Metanephros (tissue), 2 donors: ENCODE data around the genes ATE1, BTBD16 and ARMS2.

GRCh38 chr10:120996505-120997181 is 145.5 kb downstream of the WDR11 start:
- RAMPAGE, long total RNA: no peak

- RAMPAGE, long total RNA: no peak
Observed at GRCh38 chr10:121418759-121419071, 179.5 kb downstream of the FGFR2 start.

GRCh38 chr10:121549403-121549627 is 48.9 kb downstream of the FGFR2 start:
- RAMPAGE, long total RNA: no peak

DNA sequence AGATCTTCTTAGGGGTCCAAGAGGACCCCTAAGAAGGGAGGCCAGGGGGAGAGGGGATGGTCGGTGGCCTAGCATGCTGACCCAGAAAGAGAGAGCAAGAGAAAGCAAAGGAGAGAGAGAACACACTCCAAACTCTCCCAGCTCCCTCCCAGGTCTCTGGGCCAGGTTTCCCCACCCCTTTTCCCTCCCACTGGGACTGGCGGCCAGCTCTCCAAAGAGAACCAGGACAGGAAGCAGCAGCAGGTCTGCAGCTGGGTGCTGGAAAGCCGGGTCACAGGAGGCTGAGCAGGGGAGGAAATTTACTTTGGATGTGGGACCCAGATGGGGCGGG is 70.4 kb upstream of the FGFR2 start:
- RAMPAGE, long total RNA: no peak

DNA sequence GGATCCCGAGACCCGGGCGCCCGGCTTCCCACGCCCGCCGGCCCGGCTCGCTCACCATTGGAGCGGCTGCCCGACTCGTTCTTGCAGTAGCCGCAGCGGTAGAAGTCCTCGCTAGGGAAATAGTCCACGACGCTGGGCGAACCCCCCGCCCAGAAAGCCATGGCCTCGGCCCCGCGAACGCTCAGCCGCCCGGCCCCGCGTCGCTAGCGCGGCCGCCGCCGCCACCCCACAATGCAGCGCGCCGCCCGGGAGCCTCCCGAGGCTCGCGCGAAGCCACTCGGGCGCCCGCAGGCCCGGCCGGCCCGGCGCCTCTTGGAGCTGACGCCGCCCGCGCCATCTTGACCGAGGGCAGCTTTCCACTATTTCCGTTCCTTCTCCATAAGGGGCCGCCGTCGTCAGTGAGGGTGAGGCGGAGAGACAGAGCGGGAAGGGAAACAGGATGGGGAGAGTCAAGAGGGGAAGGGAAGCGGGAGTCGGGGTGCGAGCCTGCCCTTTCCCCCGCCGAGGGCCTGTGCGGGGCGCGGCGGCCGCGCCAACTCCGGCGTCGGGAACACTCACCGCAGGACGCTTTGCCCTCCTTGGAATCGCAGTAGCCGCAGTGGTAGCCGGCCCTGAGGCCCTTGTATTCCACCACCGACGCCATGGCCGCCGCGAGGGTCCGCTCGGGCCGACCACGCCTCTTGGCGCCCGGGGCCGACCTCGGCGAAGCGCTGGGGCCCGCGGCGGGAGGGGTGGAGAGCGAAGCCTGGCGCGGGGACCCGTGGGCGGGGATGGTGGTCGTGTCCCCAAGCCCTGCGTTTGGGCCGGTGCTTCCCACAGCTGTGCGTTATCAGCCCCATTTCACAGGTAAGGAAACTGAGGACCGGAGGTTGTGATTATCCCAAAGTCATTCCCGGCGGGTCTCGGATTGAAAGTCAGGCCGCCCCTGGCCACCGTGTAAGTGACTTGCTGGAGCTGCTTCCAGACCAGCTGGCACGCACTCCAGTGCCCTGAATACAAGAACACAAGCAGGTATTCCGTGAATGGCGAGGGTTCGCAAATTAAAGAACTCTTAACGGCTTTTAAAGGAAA is at the start of gene ATE1:
TSS of gene ATE1 (minus strand) at position 243 of the 1,071 bp plus-strand sequence.
- RAMPAGE, long total RNA: no peak

- RAMPAGE, long total RNA: no peak
Observed at GRCh38 chr10:121928860-121929084, 941 bp upstream of the ATE1 start.

GRCh38 chr10:122018977-122020159 is 30.4 kb downstream of the TACC2 start:
- RAMPAGE, long total RNA: no peak

DNA sequence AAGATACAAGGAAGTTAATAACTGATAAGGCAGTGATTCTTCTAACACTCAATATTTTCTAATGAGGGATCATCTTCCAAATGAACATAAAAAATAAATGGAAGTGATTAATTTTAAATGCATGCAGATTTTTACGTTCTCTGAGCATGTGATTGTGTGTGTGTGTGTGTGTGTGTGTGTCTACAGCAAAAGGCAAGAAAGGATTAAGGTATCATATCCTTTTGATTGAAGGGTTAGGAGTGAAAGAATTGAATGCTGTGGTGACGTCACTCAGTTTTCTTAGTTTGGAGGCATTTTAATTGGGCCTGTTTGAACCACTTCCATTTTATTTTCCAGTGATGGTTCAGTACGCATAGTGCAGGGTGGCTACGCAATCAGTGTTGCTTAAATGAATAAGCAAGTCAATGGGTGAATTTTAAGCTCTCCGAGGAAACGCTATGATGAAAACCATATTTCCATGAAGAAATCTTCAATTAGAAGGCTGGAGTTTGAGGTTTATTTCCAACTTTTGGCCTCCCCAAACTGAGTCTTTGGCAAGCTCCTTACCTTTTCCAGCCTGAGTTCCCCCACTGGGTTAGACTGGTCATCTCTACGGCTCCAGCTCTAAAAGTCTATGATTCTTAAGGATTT is 31.3 kb downstream of the TACC2 start:
- RAMPAGE, long total RNA: no peak

- RAMPAGE, long total RNA: no peak
Observed at GRCh38 chr10:122028793-122029294, 39.9 kb downstream of the TACC2 start.

- RAMPAGE, long total RNA: no peak
Observed at GRCh38 chr10:122056444-122057088, 67.6 kb downstream of the TACC2 start.

- RAMPAGE, long total RNA: no peak
Observed at GRCh38 chr10:122099061-122099531, 110.1 kb downstream of the TACC2 start.

DNA sequence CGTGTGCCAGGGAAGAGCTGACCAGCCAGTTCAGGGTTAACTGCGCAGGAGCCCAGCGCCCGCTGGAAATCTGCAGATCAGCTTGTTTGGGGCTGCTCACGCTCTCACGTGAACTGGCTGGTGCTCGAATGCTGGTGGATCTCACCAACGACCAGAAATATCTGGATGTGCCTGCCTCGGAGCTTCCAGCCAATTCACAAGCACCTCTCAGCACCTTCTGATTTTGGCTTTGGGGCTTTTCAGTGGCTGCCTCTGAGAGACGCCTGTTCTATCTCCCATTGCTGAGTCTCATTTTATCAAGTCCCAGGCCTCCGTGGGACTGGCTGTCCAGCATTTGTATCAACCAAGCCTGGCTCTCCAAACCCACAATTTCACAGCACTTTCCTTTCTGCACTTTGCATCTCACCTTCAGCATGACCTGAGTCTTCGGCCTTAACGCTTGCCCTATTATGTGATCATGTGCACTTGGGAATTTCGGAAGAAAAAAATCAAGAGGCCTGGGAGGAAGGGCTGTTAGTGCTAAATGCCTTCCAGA is 131.8 kb upstream of the BTBD16 start:
- RAMPAGE, long total RNA: no peak

DNA sequence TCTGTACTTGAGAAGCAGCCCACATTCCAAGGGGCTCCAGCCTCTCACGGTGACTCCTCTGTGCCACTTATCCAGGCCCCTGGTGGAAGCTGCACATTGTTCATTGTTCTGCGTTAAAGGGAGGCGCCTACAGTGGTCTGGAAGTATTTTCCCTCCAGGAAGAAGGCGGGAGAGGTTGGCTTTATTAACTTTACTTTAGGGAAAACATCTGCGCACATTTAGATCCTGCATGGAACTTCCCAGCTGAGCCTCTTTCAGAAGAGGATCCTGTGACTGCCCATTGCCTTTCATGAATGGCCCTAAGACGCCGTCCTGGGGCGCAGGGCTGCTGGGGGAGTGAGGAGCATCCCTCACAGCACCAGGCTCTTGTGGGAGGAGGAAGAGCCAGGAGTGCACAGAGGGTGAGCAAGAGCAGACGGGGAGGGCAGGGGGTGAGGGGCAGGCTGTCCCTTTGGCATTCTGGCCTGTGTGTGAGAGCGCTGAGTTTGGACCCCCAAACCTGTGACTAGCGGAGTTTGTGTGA is 98.6 kb upstream of the BTBD16 start:
- RAMPAGE, long total RNA: no peak

GRCh38 chr10:122191850-122192621 is 79.1 kb upstream of the BTBD16 start:
- RAMPAGE, long total RNA: no peak

DNA sequence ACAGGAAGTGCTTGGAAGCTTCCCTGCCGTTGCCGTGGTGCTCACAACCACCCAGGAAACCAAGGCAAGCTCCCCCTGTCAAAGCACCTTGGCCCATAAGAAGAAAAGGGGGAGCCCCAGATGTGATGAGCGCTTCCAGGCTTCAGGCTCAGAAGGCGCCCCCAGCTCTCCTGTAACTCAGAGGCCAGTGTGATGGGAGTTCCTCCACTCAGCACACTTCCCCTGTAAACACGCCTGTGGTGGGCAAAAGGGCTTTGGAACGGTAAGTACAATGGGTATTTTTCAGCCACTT is at the start of gene BTBD16:
TSS of gene BTBD16 (plus strand) at position 44 of the 292 bp plus-strand sequence.
- RAMPAGE, long total RNA: no peak

DNA sequence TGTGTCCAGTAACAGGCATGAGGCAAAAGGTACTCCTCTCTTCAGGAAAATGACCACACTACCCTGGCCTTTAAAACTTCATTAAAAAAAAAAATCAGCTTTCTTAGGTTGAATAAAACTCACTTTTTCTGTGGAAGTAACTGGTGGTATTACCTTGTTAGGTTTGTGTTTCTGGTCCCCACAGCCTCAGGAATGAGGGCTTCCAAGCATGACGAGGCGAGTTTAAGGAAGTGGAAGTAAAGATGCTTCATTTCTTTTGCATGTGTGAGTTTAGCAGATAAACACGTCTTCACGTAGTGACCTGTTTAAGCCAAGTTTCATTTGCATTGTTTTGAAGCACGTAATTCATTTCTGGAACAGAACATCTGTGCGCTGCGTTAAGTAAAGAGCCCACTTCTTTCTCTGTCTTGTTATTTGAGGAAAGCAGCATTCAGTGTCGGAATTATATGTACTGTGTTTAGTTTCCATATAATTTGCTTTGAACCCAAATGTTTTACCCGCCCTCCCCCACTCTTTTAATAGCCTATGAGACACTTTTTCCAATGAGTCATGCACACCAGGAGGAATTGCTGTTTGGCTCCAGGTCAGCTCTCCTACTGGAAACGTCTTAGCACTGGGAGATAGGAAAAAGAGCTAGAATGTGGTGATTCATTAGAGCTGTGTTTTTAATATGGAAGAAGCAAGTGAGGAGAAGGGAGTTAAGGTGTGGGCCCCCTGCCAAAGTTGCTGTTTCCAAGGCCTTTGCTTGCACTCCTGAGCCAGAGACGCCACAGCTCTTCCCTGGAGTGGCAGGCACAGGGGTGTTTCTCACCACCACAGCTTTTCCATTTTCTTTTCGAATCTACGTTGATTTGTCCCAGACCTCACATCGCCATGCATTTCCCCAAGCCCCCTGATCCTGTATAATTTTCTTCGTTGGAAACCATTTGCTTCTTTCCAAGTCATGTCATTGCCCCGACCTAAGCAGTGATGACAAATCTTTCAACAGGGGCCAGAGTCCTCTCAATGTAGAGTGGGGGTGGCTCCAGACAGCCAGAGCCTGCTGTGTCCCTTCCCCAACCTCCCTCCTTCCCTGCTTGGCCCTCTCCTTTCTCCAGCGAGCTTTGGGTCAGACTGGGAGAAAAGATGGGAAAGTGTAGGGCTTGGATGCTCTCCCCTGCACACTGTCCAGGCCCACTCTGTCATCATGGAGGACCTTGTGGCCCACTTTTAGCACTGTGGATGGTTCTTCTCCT is 36.9 kb downstream of the BTBD16 start:
- RAMPAGE, long total RNA: no peak

DNA sequence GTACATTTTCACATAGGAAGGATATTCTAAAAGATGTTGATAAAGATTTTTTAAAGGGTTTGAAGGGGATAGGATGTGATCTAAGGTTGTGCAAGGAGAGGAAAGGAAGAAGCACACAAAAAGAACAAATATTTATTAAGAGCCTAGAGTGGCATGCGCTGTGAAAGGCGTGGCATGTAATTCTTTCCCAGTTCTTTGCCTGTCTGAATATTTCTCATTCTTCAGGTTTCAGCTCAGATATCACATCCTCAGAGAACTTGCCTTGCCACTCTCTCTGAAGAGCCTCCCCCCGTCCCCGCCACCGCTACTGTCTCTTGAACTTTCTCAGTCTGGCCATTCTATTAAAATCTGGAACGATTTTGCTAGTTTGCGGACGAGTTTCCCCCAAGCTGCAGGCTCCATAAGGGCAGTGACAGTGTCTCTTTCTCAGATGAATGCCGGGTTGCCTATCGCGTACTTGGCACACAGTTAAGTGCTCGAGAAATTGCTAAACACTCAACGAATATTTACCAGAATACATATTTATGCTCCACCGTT is 826 bp upstream of the PLEKHA1 start:
- RAMPAGE, long total RNA: no peak

- RAMPAGE, long total RNA: no peak
Observed at GRCh38 chr10:122400865-122401461, 26.5 kb downstream of the PLEKHA1 start.

- RAMPAGE, long total RNA: no peak
Observed at GRCh38 chr10:122441786-122442392, 12.6 kb upstream of the ARMS2 start.

DNA sequence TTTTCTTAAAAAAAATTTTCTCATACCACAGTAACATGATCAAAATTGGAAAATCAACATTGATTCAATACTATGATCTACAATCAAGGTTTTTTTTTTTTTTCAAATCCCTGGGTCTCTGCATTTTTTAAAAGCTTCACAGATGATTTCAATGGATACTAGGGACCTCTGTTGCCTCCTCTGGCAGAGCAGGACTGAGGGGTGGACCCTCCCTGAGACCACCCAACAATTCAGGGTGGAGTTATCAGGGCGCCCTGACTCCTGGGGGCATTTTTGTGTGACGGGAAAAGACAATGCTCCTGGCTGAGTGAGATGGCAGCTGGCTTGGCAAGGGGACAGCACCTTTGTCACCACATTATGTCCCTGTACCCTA is at the start of gene ARMS2:
TSS of gene ARMS2 (plus strand) at position 300 of the 373 bp plus-strand sequence.
- RAMPAGE, long total RNA: no peak